ENCODE results near the gene FAM98A.

- RRBS, result no CpG with 5 or more reads among the region's 1 CpG
Observed at GRCh38 chr2:31879026-31880070, 131.5 kb downstream of the MEMO1 start.

DNA sequence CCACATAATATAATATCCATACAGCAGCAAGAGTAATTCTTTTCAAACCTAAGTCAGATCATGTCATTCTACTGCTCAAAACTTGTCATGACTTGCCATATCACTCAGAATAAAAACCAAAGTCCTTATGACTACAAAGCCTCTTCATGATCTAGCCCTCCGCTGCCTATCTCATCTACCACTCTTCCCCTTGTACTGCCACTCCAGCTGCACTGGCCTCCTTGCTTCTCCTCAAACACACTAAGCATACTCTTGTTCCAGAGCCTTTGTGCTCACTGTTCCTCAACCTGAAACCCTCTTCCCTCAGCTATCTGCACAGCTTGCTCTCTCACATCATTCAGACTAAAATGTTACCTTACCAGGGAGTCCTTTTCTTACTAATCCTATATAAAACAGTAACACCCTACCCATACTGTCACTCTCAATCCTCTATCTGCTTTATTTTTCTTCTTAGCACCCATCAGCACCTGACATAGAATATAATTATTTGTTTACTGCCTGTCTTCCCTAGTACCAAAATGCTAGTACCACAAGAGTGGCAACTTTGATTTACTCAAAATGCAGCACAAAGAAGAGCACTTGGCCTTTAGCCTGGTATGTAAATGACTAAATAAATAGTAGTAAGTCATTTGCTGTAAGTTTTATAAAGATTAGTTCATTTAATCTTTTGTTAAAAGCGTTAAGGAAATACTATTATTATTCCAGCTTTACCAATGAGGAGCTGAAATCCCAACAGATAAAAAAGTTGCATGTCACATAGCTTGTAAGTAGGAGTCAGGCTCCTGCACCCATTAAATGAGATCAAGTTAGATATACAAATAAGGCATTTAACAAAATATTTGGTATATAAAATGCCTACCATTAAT lies 69.6 kb downstream of the MEMO1 start:
- RRBS, result no CpG with 5 or more reads among the region's 2 CpGs

DNA sequence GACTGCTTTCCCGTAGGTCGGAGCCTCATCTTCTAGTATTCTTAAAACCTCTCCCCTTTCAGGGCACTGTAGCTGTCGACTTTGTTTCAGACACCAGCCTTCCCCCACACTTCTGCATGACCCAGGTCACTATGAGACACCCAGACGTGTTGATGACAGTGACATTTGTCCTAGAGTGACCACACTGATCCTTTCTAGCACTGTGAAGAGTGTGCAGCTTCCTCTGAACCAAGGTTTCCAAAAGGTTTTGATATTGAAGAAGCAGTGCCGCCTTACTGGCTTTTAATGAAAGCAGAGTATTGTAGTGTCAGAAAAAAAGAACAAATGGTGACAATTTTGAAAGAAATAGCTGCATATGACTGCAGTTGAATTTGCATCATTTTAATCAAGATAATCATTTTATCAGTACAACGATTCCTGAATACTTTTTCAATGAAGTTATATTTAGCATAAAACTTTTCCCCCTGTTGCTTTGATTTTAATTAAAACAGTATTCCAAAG lies 1.1 kb downstream of the SPAST start:
- RRBS, result no CpG with 5 or more reads among the region's 6 CpGs

GRCh38 chr2:32136172-32137313 lies 29.1 kb upstream of the SLC30A6 start:
- RRBS, result no CpG with 5 or more reads among the region's 6 CpGs

- RRBS, result no CpG with 5 or more reads among the region's 6 CpGs
Observed at GRCh38 chr2:32499702-32500036, 128.2 kb upstream of the TTC27 start.

GRCh38 chr2:32715163-32715765 lies 87.4 kb downstream of the TTC27 start:
- RRBS, result no CpG with 5 or more reads among the region's 3 CpGs

GRCh38 chr2:32924611-32924899 lies 22.2 kb upstream of the LTBP1 start:
- RRBS, result no CpG with 5 or more reads among the region's 2 CpGs

DNA sequence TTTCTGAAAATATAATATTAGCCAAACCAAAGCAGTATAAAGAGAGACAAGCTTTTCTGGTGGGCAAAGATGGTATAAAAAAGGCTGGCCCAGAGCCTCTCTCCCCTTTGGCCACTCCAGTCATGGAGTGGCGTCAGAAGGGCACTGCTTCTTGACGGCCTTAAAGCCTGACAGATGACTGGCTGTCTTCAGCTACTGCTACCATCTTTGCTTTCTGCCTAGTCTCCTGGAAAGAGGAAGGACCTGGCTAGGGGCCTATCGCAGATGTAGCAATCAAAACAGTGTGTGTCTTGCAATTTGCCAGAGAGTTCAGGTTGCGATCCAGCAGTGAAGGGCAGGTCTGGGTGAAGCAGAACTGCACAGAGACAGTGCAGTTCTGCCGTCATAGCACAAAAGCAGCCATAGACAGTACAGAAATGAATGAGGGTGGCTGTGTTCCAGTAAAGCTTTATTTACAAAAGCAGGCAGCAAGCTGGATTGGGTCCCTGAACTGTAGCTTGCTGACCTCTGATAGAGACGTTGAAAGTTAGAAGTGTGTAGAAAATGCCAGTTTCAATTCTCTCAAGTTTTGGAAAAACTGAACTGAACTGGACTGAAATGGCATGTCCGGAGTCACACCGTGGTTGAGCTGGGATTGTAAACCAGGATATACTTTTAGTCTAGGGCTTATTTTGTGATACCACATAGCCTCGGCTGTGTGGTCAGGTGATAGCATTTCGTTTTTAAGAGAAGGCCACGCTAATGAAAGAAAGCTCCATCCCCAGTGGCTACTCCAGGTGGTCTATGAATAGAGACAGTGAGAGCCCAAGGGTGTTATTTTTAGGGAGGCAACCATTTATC lies 186.7 kb downstream of the LTBP1 start:
- RRBS, result no CpG with 5 or more reads among the region's 11 CpGs

DNA sequence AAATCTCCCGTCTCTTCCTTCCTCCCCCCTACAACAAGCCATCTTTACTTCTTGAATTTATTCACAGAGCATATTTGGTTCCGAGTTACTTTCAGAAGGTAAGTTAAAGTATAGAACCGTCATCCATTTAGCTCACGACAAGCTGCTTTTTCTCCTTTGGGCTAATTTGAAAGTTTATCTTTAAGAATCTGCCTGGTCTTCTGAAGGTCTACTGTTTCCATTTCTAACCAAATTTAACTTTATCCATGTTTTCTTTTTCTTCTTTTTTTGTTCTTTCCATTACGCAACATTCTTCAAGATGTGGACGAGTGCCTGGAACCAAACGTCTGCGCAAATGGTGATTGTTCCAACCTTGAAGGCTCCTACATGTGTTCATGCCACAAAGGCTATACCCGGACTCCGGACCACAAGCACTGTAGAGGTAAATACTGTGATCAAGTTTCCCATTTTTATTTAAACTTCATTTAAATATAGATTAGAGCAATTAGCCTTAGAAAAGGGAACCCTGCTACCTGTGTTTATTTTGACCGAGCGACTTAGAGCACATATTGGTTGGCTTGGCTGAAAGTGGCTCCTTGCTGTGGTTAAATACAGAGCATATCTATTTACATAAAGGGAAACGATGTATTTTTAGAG lies 183.5 kb upstream of the RASGRP3 start:
- RRBS, result no CpG with 5 or more reads among the region's 13 CpGs

DNA sequence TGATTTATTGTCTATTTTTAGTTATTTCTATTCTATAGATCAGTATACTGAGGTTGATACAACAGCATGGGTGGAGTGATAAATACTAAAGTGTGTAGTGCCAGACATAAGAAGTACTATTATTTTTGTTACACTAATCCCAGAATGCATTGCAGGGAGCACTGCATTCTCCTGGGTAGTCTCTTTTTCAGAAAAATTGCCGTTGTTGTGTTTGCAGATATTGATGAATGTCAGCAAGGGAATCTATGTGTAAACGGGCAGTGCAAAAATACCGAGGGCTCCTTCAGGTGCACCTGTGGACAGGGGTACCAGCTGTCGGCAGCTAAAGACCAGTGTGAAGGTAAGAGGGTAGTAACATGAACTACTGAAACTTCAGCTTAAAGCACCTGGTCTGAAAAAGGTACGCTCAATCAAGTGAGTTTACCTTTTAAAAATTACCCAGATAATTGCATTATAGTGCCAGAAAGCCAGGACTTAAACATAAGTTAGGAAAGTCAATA lies 176.2 kb upstream of the RASGRP3 start:
- RRBS, result no CpG with 5 or more reads among the region's 5 CpGs

DNA sequence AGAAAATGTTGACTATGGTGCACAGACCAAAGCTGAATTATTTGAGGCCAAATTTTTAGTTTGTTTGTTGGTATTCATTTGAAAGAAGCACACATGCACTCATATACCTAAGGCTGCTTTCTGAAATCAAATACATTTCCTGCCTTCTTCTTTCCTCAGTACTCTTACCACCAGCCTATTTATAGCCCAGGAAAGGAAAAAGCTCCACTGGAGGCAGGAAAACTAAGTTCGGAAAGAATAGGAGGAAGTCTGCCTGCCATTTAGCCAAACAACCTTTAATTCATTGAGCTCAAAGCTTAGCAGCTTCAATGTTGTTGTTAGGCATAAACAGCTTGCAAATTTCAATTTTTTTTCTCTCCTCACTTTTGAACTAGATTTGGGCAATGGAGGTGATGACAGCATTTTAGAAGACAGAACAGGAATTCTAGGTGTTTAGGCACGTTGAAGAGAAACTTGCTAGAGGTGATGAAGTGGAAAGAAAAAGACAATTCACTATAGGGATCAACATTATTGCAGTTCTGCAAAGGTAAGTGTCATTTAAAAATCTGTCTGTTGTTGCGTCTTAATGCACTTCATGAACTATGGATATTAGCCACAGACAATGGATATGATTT lies 40.3 kb upstream of the RASGRP3 start:
- RRBS, result no CpG with 5 or more reads among the region's 3 CpGs

DNA sequence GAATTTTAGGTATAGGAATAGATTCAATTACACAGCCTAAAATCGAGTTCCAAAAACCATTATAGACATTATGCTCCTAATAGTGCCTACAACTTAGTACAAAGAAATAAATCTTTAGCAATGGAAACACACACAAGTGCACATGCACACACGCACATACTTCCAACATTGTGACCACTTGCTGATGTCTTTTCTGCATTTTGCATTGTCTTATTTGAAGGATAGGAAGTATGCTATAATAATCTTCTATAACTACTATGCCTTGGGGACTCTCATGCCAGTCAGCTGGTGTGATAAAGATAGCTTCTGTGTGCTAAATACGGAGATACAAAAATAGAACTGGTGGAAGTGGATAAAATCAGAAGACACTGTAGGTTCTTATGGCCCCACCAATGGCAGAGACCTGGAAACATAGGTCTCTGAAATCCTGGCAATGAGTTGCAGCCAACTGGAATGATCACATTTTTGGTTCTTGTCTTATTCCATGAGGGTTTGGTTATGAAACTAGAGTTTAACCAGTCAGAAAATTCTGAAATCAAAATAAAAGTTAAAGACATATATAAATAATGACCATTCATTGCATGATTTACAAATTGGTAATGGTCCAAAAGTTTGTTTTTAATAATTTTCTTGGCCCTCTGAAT lies 31.5 kb upstream of the RASGRP3 start:
- RRBS, result no CpG with 5 or more reads among the region's 3 CpGs

GRCh38 chr2:33479044-33479743 lies 2.7 kb downstream of the RASGRP3 start:
- RRBS, result no CpG with 5 or more reads among the region's 9 CpGs

GRCh38 chr2:33530182-33531284 lies 54.1 kb downstream of the RASGRP3 start:
- RRBS, result no CpG with 5 or more reads among the region's 8 CpGs

- RRBS, result no CpG with 5 or more reads among the region's 8 CpGs
Observed at GRCh38 chr2:33555028-33555802, 43.9 kb downstream of the FAM98A start.

DNA sequence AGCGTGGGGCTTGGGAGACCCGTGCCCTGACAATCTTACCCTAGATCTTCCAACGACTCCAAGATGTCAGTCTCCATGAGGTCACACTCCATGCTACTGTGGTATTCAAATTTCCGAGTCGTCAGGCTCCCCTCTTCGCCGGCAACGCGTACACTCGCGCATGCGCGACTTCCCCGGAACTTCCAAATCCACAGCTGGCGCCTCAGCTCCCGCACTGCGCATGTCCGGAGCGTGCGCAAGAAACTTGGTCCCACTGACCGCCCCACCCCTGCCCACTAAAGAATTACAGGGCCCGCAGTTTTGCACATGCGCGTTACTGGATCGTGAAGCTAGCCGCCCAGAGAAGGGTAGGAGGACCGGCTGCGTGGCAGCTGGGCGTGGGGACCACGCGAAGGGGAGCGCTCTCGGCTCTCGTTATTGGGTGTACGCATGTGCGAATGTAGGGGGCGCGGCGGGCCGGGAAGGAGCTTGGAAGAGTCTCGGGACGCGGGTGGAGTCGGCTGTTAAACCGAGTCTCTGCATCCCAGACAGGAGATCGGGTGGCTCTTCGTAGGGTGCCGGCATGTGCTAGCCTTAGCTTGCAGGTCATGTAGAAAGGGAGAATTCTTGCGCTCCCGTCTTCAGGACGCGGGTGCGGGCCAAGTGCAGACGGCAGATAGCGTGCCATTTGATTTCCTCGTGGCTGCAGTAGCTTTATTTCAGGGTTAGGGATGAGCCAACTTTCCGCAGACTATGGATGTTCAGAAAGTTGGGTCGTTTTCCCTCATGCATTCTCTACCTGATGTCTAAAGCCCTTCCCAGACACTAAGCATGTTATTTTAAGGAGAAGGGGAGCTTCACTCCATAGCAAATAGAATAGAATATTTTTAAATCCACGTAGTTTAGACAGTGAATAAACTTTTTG lies at the start of gene FAM98A:
FAM98A (minus strand) TSS at position 170 of the 904 bp plus-strand sequence.
- RRBS, result under 1% methylated on average over 22 of the region's 59 CpGs

- RRBS, result 76% methylated on average over 5 of the region's 31 CpGs
Observed at GRCh38 chr2:33727675-33728340, 128.7 kb upstream of the FAM98A start.

GRCh38 chr2:34254381-34255047 lies 655.4 kb upstream of the FAM98A start:
- RRBS, result no CpG with 5 or more reads among the region's 1 CpG

- RRBS, result under 1% methylated on average over 25 of the region's 61 CpGs
Observed at GRCh38 chr2:36356946-36357889, 1.6 kb downstream of the CRIM1 start.

DNA sequence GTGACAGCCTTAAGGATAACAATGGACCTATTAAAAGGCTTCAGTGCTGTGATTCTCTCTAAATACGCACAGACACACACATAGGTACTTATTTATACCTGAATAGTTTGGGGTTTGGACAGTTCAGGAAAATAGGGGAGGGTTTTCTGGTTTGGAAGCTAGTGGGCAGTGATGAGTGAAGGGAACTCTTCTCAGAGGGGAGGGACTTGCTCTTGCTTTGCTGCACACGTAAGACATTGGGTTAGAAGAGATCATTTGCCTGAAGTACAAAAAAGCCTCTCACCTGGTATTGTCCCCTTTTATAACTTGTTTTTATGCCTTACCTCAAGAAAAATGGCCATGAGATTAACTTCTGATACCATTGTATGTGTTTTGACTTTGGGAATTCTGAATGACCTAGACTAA lies 2.3 kb downstream of the CRIM1 start:
- RRBS, result no CpG with 5 or more reads among the region's 2 CpGs

Data from epithelial cell of prostate (primary cell).